Hair follicle dermal papilla cell (primary cell): ENCODE results near the genes NPIPA5 and NOMO3.

DNA sequence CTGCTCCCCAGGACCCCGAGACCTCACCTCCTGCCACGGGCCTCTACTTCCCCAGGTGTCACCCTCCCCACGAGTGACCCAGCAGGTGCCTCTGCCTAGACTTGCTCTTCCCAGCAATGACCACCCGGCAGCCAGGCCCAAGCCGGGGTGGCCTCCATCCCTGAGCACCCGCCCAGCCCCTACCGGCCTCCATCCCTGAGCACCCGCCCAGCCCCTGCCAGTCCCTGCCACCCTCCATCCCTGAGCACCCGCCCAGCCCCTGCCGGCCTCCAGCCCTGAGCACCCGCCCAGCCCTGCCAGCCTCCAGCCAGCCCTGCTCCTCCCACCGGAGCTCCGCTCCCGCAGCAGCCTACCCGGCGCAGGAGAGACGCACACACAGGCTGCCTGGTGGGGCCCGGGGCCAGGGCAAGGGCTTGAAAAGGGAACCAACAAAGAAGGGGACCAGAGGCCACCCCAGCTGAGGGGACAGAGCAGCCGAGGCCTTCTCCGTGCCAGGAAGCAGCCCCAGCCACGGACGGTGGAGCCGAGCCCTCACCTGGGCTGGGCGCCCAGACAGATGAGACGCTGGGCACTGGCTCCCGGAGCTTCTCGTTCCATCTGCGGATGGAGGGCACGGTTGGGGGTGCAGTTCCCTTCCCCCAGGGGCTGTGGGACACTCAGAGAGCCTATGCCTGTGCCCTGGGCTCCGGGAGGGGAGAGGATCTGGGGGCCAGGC, 47.0 kb upstream of the RRN3 start:
- CAGE, long polyA plus RNA: no peak

DNA sequence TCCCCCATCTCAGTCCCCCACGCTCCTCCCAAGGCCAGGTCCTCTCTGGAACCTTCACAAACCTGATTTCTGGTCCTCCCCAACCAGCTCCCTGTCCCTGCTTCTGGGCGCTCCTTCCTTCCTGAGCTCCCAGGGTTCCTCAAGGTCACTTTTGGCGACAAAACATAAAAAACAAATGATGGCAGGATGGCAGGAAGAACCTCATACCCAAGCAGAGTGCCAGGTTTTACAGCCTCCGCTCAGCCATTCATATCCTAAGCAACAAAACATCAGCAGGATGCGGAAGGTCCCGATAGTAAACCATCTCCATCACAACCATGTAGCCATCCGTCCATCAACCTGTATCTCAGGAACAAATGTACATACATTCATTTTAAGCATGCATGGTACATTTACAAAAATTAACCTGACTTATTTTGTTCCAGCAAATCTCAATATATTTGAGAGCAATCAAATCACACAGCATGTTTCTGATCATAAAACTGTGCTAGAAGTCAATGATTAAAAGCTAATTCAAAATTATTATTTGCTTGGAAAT, at the start of gene NPIPA5:
Gene NPIPA5, minus strand, starts transcription at position 270 of the 538 bp plus-strand sequence.
- CAGE, long polyA plus RNA: no peak

- CAGE, long polyA plus RNA: no peak
Measured at GRCh38 chr16:15573896-15574558, 68.9 kb downstream of the MARF1 start.

GRCh38 chr16:15638903-15639648, 3.9 kb downstream of the MARF1 start:
- CAGE, long polyA plus RNA: no peak

DNA sequence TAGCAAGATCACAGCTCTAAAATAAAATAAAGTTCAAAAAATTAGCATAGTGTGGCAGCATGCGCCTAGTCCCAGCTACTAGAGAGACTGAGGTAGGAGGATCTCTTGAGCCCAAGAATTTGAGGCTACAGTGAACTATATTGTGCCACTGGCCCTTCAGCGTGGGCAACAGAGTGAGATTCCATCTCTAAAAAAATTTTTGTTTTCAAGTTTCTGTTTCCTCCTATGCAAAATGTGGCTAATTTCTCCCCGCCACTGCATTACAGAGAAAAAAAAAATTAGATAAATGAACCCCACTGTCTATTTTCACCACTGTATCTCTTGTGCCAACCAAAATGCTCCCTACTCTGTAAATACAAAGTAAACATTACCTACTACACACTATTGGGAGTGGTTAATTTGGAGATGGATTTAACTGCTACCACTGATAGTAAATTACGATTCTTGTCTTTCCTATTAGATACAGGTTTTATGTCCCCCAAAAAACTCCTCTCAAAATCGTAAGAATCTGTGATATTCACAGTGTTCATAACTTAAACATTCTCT, 2.0 kb downstream of the MARF1 start:
- CAGE, long polyA plus RNA: no peak

- CAGE, long polyA plus RNA: no peak
Measured at GRCh38 chr16:15705992-15706556, 56.0 kb downstream of the NDE1 start.

DNA sequence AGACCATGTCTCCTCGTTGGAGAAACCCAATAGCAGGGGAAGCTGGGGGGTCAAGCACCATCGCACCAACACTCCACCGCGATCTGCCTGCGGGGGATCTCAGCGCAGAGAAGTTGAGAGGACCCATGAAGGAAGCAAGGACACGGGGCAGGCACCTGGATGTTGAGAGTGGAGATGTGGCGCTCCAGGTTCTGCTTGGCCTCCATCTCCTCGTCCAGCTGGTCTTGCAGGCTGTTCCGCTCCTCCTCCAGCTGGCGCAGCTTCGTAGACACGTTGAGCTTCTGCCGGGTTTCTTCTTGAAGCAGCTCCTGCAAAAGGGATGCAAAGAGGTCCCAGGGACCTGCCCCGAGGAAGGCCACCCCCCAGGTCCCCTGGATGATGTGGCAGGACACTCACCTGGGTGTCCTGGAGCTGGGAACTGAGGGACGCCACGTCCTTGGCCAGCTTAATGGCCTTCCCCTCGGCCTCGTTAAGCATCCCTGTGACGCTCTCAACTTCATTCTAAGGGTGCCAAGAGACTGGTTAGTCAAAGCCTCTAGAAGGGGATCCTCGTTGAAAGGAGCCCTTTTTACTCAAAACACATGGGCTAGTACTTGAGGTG, 74.5 kb downstream of the NDE1 start:
- CAGE, long polyA plus RNA: no peak

GRCh38 chr16:15728106-15728448, 78.0 kb downstream of the NDE1 start:
- CAGE, long polyA plus RNA: no peak

- CAGE, long polyA plus RNA: no peak
Measured at GRCh38 chr16:15807635-15808290, 49.1 kb downstream of the MYH11 start.

- CAGE, long polyA plus RNA: no peak
Measured at GRCh38 chr16:15948748-15949013, 735 bp upstream of the ABCC1 start.

- CAGE, long polyA plus RNA: no peak
Measured at GRCh38 chr16:15954730-15955133, 5.3 kb downstream of the ABCC1 start.

DNA sequence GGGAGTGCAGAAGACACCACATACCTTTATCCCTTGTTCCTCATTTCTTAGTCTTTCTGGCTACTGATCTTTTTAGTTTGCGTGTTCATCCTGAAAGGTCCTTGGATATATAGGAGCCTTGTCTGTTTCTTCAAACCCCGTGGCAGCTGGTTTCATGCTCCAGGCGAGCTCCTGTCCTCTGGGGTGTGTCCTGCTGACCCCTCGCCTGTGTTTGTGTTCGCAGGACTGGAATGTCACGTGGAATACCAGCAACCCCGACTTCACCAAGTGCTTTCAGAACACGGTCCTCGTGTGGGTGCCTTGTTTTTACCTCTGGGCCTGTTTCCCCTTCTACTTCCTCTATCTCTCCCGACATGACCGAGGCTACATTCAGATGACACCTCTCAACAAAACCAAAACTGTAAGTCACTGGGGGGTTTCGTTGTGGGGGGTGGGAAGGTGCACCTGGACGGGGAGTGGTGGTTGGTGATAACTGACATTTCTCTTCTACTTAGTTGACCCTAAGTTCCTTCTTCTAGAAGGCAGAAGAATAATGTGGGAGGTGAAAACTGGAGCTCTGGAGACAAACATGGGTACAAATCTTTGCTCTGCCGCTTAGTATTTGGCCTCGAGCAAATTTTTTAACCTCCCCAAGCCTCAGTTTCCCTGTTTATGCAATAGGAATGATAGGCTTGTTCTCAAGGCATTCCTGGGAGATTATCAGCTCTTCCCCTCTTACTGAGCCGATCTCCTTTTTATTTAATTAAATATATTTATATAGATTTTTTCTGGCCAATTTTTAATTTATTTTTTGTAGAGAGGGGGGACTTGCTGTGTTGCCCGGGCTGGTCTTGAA, 58.4 kb downstream of the ABCC1 start:
- CAGE, long polyA plus RNA: no peak

GRCh38 chr16:16028239-16028857, 78.9 kb downstream of the ABCC1 start:
- CAGE, long polyA plus RNA: no peak

GRCh38 chr16:16124487-16125138, 98.7 kb downstream of the ABCC6 start:
- CAGE, long polyA plus RNA: no peak

GRCh38 chr16:16136309-16136821, 86.9 kb downstream of the ABCC6 start:
- CAGE, long polyA plus RNA: no peak

DNA sequence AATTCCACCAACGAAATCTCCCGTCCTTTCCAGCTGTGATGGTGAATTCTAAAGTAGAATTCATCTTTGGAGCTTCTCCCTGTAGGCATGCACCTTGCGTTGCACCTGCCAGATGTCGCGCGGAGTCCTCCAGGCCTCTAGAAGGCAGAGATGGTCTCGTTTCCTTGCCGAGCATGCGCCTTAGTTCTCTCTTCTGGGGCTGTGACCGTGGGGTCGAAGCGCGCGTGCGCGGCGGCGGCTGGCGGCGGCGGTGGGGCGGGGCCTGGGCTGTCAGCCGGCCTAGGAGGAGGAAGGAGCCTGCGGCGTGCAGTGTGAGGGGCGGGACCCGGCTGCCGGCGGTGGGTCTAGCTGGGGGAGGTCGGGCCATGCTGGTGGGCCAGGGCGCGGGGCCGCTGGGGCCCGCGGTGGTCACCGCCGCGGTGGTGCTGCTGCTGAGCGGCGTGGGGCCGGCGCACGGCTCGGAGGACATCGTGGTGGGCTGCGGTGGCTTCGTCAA, at the start of gene NOMO3:
Gene NOMO3, plus strand, starts transcription at position 227 of the 496 bp plus-strand sequence.
- CAGE, long polyA plus RNA: no peak

DNA sequence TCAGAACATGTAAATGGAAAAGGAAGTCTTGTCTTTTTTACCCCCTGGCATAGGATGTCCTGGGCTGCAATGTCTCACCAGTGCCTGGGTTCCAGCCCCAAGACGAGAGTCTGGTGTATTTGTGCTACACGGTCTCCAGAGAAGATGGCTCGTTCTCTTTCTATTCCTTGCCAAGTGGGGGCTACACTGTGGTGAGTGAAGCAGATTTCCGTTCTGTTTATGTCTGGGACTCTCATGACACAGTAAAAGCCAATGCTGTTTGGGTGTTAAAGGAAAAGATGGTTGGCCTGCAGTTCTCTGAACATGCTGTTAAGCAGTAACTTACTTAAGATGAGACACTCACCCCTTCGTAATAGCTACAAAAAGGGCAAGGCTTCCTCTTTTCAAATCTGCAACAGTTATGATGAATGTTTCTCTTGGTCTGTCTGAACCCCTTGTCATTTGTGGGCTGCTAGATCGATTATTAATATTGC, 19.6 kb downstream of the NOMO3 start:
- CAGE, long polyA plus RNA: no peak

DNA sequence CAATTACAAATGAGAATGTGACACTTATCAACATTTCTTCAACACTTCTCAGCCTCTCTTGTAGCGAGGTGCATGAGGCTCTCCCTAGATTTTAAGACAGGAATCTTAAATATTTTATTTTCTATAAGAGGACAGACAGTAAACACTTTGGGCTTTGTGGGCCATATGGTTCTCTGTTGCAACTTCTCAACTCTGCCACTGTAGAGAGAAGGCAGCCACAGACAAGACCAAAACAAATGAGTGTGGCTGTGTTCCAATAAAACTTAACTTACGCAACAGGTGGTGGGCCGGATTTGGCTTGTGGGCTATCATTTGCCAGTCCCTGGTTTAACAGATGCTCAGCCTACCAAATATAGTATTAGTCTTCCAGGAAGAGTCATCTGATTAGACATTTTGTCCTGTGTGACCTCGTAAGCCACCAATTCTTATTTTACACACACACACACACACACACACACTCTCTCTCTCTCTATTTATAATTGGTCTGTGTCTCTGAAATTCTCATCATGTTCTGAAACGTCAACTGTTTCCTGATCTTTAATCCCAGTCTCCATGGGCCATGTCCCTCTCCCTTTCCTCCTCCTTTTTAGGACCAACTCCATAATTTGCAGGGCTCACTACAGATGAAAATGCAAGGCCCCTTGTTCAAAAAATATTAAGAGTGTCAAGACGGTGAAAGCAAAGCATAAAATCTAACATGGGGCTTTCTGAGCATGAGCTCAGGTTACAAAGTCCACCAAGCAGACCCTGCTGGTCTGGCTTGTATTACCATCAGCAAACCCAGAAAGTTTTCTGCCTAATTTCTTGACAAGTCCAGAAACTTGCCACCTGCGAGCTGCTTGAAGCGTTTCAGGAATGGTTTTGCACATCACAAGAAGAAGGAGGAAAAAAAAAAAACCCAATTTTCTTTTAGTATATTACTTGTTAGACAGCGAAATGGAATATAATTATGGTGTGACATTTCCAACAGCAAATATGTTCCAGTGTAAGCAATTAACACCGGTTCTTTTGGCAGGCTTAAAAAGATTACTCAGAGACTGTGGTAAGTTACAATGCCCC, 245.7 kb downstream of the XYLT1 start:
- CAGE, long polyA plus RNA: no peak

GRCh38 chr16:17275226-17275834, 195.4 kb downstream of the XYLT1 start:
- CAGE, long polyA plus RNA: no peak

GRCh38 chr16:17312091-17312410, 158.7 kb downstream of the XYLT1 start:
- CAGE, long polyA plus RNA: no peak